Cardiac atrium fibroblast (primary cell): ENCODE data around the gene NALF1.

GRCh38 chr13:106099533-106099825, 436.0 kb downstream of the EFNB2 start:
- RAMPAGE, long total RNA: no peak

DNA sequence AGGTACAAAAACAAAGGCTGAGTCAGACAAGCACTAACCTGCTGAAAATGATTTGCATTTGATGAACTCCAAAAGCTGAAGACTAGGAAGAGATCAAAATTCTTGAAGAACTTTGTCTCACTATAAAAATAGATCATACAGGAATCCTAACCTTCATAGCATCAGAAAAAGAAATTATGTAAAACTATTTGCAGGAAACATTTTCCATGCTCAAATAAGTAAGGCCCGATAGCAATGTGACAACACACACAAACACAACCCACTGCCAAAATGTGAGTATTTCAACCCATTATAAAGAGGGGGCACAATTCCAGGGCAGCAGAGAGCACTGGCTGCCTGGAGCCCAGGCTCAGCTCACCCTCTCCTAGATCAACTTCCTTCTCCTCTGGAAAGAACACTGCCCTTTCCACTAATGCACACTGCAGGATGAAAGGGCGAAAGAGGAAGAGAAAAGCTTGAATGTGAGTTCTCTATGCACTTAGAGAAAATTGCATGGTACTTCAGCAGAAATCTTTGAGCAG, 381.3 kb downstream of the EFNB2 start:
- RAMPAGE, long total RNA: no peak

DNA sequence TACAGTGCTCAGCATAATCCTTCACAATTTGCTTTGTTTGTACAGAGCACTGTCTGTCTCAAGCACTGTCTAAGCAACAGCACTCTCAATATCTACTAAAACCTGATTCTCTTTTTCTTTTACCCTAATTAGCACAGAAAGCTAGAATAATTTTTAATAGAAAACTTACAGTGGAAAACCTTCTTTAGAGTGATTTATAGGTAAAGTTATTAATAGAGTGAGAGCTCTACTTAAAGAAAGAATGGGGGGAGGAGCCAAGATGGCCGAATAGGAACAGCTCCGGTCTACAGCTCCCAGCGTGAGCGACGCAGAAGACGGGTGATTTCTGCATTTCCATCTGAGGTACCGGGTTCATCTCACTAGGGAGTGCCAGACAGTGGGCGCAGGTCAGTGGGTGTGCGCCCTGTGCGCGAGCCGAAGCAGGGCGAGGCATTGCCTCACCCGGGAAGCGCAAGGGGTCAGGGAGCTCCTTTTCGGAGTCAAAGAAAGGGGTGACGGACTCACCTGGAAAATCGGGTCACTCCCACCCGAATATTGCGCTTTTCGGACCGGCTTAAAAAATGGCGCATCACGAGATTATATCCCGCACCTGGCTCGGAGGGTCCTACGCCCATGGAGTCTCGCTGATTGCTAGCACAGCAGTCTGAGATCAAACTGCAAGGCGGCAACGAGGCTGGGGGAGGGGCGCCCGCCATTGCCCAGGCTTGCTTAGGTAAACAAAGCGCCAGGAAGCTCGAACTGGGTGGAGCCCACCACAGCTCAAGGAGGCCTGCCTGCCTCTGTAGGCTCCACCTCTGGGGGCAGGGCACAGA, 322.0 kb downstream of the EFNB2 start:
- RAMPAGE, long total RNA: no peak

DNA sequence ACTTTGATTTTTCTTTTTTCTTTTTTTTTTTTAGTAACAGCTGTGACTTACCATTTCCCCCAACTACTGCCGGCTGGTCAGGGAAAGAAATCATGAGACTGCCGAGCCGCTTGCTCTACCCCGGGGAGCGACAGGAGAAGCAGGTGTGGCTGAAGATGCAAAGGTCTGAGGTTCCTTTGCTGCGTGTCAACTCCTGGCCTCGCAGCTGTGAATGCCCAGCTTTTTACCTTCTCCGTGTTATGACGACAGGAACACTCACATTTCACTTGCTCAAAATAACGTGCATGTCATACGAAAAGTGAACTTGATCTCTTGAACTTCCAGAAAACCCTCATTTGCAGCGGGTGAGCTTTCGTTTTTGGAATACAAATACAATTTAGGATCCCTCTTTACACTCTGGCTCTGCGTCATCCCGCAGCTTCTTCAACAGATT, 117.9 kb downstream of the EFNB2 start:
- RAMPAGE, long total RNA: no peak

GRCh38 chr13:106475724-106476274, 59.7 kb downstream of the EFNB2 start:
- RAMPAGE, long total RNA: no peak

DNA sequence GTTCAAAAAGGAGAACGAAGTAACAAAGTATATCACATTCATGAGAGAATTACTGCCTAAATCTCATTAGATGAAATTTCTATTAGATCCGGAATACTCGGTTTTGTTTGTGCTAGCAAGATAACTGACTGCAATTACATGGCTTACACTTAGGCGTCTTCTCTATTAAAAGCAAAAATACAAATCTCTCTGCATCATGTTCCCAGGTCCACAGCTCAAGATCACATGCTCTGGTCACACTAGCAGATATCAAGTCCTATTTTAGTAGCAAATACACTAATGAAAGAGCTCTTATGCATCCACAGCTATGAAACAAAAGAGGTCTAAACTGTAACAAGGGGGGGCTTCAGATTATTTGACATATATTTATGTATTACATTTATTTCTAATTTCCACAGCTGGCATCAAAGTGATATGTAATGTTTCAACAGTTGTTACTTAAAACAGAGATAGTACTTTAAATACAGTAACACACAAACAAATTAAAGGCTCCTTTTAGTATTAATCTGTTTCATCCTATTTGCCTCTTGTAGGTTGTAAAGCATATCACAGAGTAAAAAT, 53.5 kb downstream of the EFNB2 start:
- RAMPAGE, long total RNA: no peak

DNA sequence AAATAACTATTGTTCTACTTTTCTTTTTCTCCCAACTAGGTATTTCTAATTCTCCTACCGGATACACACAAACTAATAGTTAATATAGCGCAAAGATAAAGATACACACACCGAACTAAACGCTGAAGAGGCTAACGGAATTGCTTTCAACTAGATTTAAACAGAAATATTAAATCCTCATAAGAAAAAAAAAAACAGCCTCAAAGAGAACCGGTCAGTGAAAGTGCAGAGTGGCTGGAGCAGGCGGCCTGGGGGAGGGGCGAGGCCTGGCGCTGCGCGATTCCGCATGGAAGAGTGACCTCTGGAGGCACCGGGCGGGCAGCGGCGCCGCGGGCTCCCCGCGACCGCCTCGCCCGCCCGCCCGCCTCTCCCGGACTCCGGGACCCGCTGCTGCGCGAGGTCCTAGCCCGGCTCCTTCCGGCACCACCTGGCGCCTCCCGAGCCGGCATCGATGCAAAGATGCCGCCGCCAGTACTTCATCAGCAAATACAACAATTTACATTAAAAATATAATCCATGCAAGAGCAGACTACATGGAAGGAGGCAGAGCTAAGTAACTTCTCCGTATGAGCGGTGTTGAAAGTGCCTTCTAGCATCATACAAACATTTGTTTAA, 2.4 kb downstream of the EFNB2 start:
- RAMPAGE, long total RNA: no peak

- RAMPAGE, long total RNA: no peak
These were observed 382 bp upstream of the ARGLU1 start for GRCh38 chr13:106568413-106568625.

GRCh38 chr13:107401721-107402304, 465.5 kb downstream of the NALF1 start:
- RAMPAGE, long total RNA: no peak

GRCh38 chr13:107866790-107867625, at the start of gene NALF1:
TSS of gene NALF1 (minus strand) at chr13:107867496.
- RAMPAGE, long total RNA: no peak

- RAMPAGE, long total RNA: no peak
These were observed 545.2 kb downstream of the IRS2 start for GRCh38 chr13:109241058-109241662.

DNA sequence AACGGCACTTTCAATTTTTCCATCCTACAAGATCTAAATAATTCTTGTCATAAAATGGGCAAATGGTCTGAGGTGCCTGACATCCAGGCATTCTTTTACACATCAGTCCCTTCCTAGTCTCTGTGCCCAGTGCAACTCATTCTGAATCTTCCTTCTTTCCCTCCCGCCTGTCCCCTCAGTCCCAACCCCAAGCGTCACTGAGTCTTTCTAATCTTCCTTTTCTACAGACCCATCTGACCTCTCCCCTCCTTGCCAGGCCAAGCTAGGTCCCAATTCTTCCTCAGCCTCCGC, 519.7 kb downstream of the IRS2 start:
- RAMPAGE, long total RNA: no peak

DNA sequence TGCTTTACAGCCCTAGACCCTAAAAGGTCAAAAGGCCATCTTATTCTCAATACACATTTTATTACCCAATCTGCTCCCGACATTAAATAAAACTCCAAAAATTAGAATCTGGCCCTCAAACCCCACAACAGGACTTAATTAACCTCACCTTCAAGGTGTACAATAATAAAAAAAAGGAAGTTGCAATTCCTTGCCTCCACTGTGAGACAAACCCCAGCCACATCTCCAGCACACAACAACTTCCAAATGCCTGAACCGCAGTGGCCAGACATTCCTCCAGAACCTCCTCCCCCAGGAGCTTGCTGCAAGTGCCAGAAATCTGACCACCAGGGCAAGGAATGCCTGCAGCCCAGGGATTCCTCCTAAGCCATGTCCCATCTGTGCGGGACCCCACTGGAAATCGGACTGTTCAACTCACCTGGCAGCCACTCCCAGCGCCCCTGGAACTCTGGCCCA, 519.0 kb downstream of the IRS2 start:
- RAMPAGE, long total RNA: no peak

GRCh38 chr13:109281563-109282297, 504.7 kb downstream of the IRS2 start:
- RAMPAGE, long total RNA: no peak

DNA sequence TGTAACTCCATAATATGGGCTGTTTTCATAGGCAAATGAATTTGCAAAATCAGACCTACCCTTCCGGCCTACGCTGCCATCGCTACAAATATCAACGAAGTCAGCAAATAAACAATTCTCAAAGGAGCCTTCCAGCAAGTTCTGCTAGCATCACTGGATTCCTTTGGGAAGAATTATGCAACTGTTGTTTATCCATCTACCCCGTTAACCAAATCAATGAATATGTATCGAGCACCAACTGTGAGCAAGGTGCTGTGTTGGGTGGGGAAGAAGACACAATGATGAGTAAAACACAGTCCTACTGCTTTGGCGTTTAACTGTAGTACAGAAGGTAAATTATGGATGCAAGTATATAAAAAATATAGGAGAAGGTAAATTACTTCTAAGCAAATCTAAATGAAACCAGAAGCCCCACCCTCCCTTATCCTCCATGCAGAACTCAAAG, 396.3 kb downstream of the IRS2 start:
- RAMPAGE, long total RNA: no peak

- RAMPAGE, long total RNA: no peak
These were observed 373.8 kb downstream of the IRS2 start for GRCh38 chr13:109412653-109412915.

GRCh38 chr13:109590397-109590830, 196.0 kb downstream of the IRS2 start:
- RAMPAGE, long total RNA: no peak

GRCh38 chr13:109592677-109593269, 193.6 kb downstream of the IRS2 start:
- RAMPAGE, long total RNA: no peak

DNA sequence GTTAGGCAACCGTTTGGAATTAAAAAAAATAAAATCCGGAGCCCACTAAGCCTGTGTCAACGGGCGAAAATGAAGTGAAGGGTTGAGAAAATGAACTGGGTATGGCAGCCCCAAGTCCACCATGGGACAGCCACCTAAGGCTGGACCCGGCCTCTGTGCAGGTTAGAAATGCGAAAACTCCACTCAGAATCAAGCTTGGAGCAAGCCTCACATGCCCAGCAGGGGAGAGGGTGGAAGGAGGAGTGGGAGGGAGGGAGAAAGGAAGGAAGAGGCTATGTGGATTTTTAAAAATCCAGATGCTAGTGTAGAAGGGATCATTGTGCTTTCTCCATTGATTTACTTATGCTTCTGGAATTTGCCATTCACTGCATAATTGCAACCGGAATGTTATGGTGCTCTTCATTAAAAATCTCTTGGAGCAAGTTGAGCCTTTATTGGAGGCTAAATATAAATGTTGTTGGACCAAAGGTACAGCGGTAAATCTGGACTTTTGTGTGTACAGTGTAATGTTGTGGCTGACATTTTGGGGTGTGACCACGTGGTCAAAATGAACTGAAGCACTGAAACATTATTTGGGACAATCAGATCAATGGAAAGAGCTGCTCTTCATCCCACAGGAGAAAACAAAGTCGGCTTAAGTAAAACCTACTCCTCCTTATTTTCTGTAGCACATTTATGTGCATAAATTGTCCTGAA, 101.0 kb downstream of the IRS2 start:
- RAMPAGE, long total RNA: no peak

- RAMPAGE, long total RNA: no peak
These were observed 81.5 kb downstream of the IRS2 start for GRCh38 chr13:109704443-109705807.